Endothelial cell of umbilical vein (primary cell): Measurements from ENCODE around the genes CCDC71, USP4, TCTA and RNF123.

- PRO-cap: unidirectional peak, plus-strand start at chr3:49020779; bidirectional peak, plus-strand start at chr3:49021062, minus-strand start at chr3:49021003
CAGE:
- cytosol, long polyA minus RNA: no peak
- cytosol, long polyA plus RNA: no peak
- long polyA plus RNA: no peak
- nucleus, long polyA minus RNA: no peak
- nucleus, long polyA plus RNA: no peak
These were observed 1.5 kb upstream of the NDUFAF3 start for GRCh38 chr3:49020143-49021154.

GRCh38 chr3:49024632-49025237, 2.8 kb downstream of the NDUFAF3 start:
- PRO-cap: no peak
CAGE:
- cytosol, long polyA minus RNA: no peak
- cytosol, long polyA plus RNA: no peak
- long polyA plus RNA: no peak
- nucleus, long polyA minus RNA: no peak
- nucleus, long polyA plus RNA: no peak

DNA sequence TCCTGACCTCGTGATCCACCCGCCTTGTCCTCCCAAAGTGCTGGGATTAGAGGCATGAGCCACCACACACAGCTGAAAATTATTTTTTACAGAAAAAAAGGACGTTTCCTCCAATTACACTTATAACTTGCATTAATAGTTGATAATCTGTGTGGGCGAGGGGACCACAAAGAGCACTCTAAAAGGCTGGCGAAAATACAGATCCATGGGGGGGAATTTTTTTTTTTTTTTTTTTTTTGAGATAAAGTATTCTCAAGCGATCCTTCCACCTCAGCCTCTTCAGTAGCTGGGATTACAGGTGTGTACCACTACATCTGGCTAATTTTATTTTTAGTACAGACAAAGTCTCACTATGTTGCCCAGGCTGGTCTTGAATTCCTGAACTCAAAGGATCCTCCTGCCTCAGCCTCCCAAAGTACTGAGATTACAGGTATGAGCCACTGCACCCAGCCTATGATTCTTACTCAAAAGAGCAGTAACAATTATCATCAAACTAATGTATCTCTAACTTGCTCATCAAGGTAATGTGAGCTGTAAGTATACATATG, 24.5 kb downstream of the QRICH1 start:
- PRO-cap: no peak
CAGE:
- cytosol, long polyA minus RNA: no peak
- cytosol, long polyA plus RNA: no peak
- long polyA plus RNA: no peak
- nucleus, long polyA minus RNA: no peak
- nucleus, long polyA plus RNA: no peak

DNA sequence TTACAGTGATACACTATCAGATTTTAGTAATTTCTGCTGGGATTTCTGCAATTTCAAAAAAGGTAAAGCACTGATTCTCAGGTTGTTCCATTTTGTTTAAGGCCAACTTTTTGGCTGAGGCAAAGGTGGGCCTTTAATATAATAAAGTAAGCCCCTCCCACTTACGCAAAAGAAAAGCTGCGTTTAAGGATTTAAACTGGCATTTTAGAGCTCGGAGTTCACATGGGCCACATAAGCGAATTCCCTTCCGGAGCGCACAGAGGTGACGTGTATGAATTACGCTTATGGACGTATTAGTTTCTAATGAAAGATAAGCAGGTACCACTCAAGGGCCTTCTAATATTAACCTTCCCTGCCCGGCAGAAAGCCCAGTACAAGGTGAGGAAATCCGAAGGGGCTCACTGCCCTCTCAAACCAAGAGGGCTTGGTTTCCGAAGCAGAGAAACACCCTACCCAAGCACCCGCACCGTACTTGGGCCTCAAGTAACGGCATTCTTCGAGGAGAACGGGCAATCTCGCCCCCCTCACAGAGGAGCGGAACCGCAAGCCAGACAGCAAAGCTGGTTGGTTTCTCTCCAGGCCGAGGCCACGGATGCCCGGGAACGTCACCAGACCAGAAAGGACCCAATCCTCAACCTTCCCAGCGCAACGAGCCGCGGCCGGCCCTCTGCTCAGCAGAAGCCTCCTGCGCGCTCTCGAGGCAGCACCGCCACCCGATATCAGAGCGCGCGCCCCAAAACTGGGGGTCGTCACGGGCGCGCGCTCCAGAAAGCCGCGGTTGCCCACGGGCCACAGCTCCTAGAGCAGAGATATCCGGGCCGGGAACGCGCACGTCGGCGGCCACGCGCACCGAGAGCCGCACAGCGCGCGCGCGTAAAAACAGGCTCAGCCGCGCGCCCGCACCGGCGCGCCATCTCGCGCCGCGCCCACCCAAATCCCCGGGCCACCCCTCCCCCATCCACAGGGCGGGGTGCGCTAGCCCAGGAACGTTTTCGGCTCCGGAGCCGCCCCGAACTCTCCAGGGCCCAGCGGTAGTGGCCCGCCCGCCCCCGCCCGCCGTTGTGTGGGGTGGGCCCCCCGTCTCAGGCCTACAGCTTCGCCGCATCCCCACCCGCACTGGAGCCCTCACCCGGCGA, 720 bp downstream of the QRICH1 start:
- PRO-cap: unidirectional peak, plus-strand start at position 199 of the sequence; bidirectional peak, plus-strand start at position 677 of the sequence, minus-strand start at position 741 of the sequence; bidirectional peak, plus-strand start at position 861 of the sequence, minus-strand start at position 826 of the sequence
CAGE:
- cytosol, long polyA minus RNA: start-site peak on the minus strand centred at position 811 of the sequence, 36 bp wide, 19 reads
- cytosol, long polyA plus RNA: no peak
- long polyA plus RNA: no peak
- nucleus, long polyA minus RNA: start-site peak on the plus strand centred at position 267 of the sequence, 93 bp wide, 6 reads; start-site peak on the minus strand centred at position 820 of the sequence, 31 bp wide, 88 reads
- nucleus, long polyA plus RNA: no peak

- PRO-cap: bidirectional peak, plus-strand start at chr3:49166510, minus-strand start at chr3:49166323
CAGE:
- cytosol, long polyA minus RNA: start-site peak on the minus strand at chr3:49166319-49166323, 11 reads
- cytosol, long polyA plus RNA: no peak
- long polyA plus RNA: start-site peak on the minus strand at chr3:49166312-49166338, 158 and 84 reads in 2 replicates
- nucleus, long polyA minus RNA: start-site peak on the minus strand at chr3:49166310-49166324, 47 reads
- nucleus, long polyA plus RNA: no peak
These were observed at the start of gene CCDC71 for GRCh38 chr3:49166159-49166725. CCDC71 (minus strand) TSS chr3:49166331.

DNA sequence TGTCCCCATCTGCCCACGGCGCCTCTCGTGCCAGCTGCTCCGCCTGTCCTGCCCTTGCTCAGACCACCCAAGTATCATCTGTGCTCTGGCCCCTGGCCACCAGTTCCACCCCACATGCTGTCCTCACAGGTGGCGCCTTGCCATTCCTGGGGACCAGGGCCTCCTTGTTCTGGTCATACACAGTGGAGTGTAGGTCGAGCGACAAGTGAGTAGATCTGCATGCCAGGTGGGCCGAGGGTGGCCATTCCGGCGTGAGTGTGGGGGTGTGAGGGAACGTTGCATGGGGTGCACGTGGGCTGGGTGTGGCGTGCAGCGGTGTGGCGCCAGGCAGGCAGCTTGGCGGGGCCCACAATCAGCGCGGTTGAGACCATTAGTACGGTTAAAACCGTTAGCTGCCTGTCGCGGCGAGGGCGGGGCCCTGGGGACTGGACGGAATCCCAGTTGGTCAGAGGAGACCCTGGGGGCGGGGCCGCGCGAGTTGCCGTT, 352 bp upstream of the IHO1 start:
- PRO-cap: bidirectional peak, plus-strand start outside the sequence, minus-strand start at position 390 of the sequence
CAGE:
- cytosol, long polyA minus RNA: no peak
- cytosol, long polyA plus RNA: no peak
- long polyA plus RNA: no peak
- nucleus, long polyA minus RNA: no peak
- nucleus, long polyA plus RNA: no peak

DNA sequence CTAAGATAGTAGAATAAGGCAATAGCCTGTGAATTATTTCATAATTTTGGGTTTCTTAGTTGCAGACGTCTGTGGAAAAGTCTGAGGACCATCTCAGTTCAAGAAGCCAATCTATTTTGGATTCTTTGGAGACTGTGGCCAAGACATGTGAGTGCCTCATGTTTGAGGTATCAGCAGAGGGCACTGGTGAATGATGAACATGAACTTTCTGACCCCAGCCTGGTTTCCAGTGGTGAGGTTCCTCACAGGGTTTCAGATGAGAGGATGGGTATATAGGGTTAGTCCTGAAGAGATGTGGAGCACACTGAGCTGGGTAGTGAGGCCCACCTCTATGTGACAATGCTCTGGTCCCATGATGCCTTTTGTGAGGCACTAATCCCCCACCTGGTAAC, 32.4 kb downstream of the C3orf62 start:
- PRO-cap: no peak
CAGE:
- cytosol, long polyA minus RNA: no peak
- cytosol, long polyA plus RNA: no peak
- long polyA plus RNA: no peak
- nucleus, long polyA minus RNA: no peak
- nucleus, long polyA plus RNA: no peak

DNA sequence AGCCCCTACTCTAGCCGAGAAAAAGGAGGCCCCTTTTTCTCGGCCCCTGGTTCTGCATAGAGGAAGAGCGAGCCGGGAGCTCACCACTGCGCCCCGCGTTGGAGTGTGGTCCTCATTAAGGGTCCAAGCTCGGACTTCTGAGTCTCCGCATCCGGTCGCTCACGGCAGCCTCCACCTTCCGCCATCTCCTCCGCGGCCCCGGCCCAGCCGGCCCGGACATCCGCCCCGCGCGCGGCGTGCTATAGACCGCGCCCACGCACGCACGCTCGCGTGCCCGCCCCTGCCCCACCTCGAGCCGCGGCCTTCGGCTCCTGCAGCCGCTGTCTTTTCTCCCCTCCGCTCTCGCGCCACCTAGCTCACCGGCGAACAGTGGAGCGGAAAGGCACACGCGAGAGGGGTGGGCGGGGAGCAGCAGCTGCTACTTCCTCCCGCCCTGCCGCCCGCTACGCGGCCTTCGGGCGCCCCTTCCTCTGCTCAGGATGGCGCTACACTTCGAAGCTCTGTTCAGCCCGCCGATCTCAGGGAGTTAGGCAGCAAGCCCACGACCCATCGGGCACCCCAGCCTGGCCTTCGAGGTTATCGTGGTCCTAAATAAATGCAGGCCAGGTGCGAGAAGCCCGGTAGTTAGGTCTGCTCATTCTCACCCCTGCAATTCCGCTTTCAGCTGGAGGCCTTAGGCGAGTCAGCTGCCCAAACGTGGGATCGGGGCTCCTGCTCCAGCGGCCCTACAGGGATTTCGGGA, at the start of gene USP4:
Gene USP4 (minus strand): TSS at position 214 of the 742 bp plus-strand sequence.
- PRO-cap: bidirectional peak, plus-strand start at position 385 of the sequence, minus-strand start at position 195 of the sequence
CAGE:
- cytosol, long polyA minus RNA: start-site peak on the minus strand centred at position 192 of the sequence, 6 bp wide, 130 reads
- cytosol, long polyA plus RNA: start-site peak on the minus strand centred at position 220 of the sequence, 62 bp wide, 140 and 164 reads in 2 replicates
- long polyA plus RNA: start-site peak on the minus strand centred at position 174 of the sequence, 73 bp wide, 443 and 226 reads in 2 replicates; start-site peak on the minus strand centred at position 340 of the sequence, 54 bp wide, 32 and 38 reads in 2 replicates
- nucleus, long polyA minus RNA: start-site peak on the minus strand centred at position 165 of the sequence, 144 bp wide, 686 reads
- nucleus, long polyA plus RNA: start-site peak on the minus strand centred at position 186 of the sequence, 40 bp wide, 222 and 172 reads in 2 replicates; start-site peak on the minus strand centred at position 365 of the sequence, 70 bp wide, 22 and 19 reads in 2 replicates

DNA sequence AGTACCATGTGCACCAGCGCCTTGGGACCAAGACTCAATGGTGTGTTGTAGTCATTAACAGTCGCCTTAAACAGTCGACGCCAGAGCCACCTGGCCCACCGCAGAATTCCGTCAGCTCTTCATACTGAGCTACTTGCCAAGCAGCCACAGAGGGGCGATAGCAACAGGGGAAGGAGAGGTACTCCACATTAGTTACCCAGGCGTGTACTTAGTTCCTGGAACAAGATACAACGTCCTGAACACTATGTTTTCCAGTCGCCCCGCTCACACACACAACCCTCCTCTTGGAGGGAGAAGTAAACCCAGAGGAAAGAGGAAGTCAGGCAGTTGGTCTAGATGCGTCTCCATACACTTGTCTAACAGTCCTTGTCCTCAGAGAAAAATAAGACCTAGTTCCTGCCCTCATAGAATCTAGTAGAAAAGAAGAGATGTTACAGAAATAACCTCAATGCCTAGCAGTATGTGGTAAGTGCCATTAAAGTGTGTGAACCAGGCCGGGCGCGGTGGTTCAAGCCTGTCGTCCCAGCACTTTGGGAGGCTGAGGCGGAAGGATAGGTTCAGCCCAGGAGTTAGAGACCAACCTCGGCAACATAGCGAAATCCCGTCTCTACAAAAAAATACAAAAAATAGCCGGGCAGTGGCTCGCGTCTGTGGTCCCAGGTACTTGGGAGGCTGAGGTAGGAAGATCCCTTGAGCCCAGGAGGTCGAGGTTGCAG, 887 bp upstream of the USP4 start:
- PRO-cap: bidirectional peak, plus-strand start at position 245 of the sequence, minus-strand start at position 39 of the sequence
CAGE:
- cytosol, long polyA minus RNA: no peak
- cytosol, long polyA plus RNA: no peak
- long polyA plus RNA: no peak
- nucleus, long polyA minus RNA: no peak
- nucleus, long polyA plus RNA: no peak

- PRO-cap: no peak
CAGE:
- cytosol, long polyA minus RNA: no peak
- cytosol, long polyA plus RNA: no peak
- long polyA plus RNA: no peak
- nucleus, long polyA minus RNA: no peak
- nucleus, long polyA plus RNA: no peak
These were observed 14.3 kb downstream of the RHOA start for GRCh38 chr3:49397351-49398000.

GRCh38 chr3:49407567-49407920, 4.2 kb downstream of the RHOA start:
- PRO-cap: no peak
CAGE:
- cytosol, long polyA minus RNA: no peak
- cytosol, long polyA plus RNA: no peak
- long polyA plus RNA: no peak
- nucleus, long polyA minus RNA: no peak
- nucleus, long polyA plus RNA: no peak

- PRO-cap: bidirectional peak, plus-strand start at chr3:49412423, minus-strand start at chr3:49412094
CAGE:
- cytosol, long polyA minus RNA: start-site peak on the plus strand at chr3:49412407-49412427, 18 reads
- cytosol, long polyA plus RNA: start-site peak on the plus strand at chr3:49412361-49412423, 597 and 715 reads in 2 replicates
- long polyA plus RNA: start-site peak on the plus strand at chr3:49412393-49412427, 616 and 571 reads in 2 replicates
- nucleus, long polyA minus RNA: start-site peak on the plus strand at chr3:49412358-49412423, 197 reads
- nucleus, long polyA plus RNA: start-site peak on the plus strand at chr3:49412399-49412429, 100 and 123 reads in 2 replicates
These were observed at the start of gene TCTA for GRCh38 chr3:49412142-49412884. TCTA (plus strand) TSS chr3:49412423.

DNA sequence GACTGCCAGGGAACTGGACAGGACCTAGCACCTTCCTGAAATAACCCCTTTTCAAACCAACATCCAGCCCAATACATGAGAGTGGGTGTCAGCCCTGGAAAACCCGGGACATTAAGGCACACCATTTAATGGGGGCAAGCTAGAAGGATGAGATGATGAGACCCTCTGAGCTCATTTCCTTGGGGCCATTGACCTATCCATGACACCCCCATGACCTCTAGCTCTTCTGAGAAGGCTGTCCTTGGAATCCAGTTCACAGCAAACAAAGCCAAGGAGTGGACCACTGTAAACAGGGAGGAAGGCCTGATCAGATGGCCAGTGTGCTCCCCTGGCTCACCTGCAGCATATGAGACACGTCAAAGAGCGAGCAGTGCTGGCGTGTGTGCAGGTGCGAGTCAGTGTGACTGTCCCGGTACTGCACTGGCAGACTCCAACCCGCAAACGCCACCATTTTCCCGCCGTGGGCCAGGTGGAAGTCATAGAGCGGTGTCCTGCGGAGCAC, 455 bp downstream of the AMT start:
- PRO-cap: no peak
CAGE:
- cytosol, long polyA minus RNA: no peak
- cytosol, long polyA plus RNA: no peak
- long polyA plus RNA: no peak
- nucleus, long polyA minus RNA: no peak
- nucleus, long polyA plus RNA: no peak

- PRO-cap: no peak
CAGE:
- cytosol, long polyA minus RNA: no peak
- cytosol, long polyA plus RNA: no peak
- long polyA plus RNA: no peak
- nucleus, long polyA minus RNA: no peak
- nucleus, long polyA plus RNA: no peak
These were observed 30.6 kb downstream of the DAG1 start for GRCh38 chr3:49500688-49501038.

DNA sequence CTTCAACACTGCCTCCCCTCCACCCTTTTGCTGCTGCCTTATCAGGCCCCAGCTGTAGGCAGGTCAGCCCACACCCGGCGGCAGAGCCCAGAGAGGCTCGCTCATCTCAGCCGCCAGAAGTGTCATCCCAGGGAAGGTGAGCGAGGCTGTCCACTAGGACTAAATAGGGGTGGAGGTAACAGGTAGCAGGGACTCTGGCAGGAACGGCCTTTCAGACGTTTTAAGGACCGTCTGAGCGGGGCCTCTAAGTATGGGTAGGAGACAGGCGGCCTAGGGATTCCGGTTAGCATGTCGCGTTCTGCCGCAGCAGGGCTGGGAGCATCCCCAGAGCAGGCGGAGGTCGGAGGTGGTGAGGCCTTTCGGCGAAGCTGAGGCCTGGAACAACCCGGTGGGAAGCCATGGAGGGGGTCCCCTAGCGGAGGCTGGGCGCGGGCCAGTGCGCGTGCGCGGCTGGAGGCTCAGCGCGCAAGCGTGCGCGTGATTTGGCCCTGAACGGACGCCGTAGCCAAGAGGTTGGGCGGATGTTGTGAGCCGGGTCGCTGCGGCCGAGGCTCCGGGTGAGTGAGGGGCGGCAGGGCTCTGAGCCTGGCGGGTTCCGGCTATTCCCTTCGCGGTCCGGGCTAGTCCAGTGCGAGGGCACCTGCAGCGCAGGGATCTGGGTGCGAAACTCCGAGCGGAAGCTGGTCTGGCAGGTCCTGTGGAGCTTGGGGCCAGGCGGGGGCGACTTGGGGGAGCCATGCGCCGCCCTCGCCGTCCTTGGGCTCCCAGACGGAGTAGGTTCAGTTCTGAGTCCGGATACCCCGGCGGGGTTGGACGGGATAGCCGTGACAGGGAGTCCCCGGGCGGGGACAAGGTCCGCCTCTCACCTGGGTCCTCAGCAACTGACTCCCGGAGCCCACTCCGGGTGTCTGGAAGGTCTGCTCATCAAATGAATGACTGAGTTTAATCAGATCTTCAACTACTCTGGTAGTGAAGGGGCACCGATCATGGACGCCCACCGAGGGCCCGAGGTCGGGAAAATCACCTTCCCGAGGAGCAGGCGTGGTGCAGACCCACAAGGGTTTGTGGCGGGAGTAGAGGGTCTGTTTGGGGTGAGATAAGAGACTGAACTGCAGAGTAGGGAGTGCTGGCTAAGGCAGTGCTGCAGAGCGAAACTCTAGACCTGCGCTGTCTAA, at the start of gene RNF123:
Gene RNF123 (plus strand): TSS at position 508 of the 1,175 bp plus-strand sequence.
- PRO-cap: bidirectional peak, plus-strand start at position 508 of the sequence, minus-strand start at position 438 of the sequence
CAGE:
- cytosol, long polyA minus RNA: start-site peak on the plus strand centred at position 510 of the sequence, 7 bp wide, 107 reads
- cytosol, long polyA plus RNA: start-site peak on the plus strand centred at position 516 of the sequence, 57 bp wide, 207 and 155 reads in 2 replicates
- long polyA plus RNA: start-site peak on the plus strand centred at position 508 of the sequence, 9 bp wide, 165 and 181 reads in 2 replicates
- nucleus, long polyA minus RNA: start-site peak on the minus strand centred at position 428 of the sequence, 34 bp wide, 50 reads; start-site peak on the plus strand centred at position 525 of the sequence, 39 bp wide, 1,255 reads
- nucleus, long polyA plus RNA: start-site peak on the plus strand centred at position 524 of the sequence, 41 bp wide, 134 and 398 reads in 2 replicates

DNA sequence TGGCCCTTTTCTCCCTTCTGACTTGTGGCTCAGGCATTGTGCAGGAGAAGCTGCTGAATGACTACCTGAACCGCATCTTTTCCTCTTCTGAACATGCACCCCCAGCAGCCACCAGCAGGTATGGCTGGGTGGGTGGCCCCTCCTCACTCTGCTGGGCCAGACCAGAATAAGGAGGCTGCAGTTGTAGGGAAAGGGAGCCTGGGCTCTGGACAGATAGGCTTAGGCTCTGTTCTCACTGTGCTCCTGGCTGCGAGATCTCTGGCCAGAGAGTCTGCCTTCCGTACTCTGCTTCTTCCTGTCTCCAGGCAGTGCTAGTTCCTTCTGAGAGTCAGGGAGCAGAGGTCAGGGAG, 2.0 kb downstream of the RNF123 start:
- PRO-cap: no peak
CAGE:
- cytosol, long polyA minus RNA: no peak
- cytosol, long polyA plus RNA: no peak
- long polyA plus RNA: no peak
- nucleus, long polyA minus RNA: no peak
- nucleus, long polyA plus RNA: no peak

- PRO-cap: no peak
CAGE:
- cytosol, long polyA minus RNA: no peak
- cytosol, long polyA plus RNA: no peak
- long polyA plus RNA: no peak
- nucleus, long polyA minus RNA: no peak
- nucleus, long polyA plus RNA: no peak
These were observed 1.2 kb upstream of the MON1A start for GRCh38 chr3:49930436-49931571.

GRCh38 chr3:49983229-49984009, 43.5 kb downstream of the RBM6 start:
- PRO-cap: no peak
CAGE:
- cytosol, long polyA minus RNA: no peak
- cytosol, long polyA plus RNA: no peak
- long polyA plus RNA: no peak
- nucleus, long polyA minus RNA: no peak
- nucleus, long polyA plus RNA: no peak

- PRO-cap: no peak
CAGE:
- cytosol, long polyA minus RNA: no peak
- cytosol, long polyA plus RNA: no peak
- long polyA plus RNA: no peak
- nucleus, long polyA minus RNA: no peak
- nucleus, long polyA plus RNA: no peak
These were observed 10.2 kb downstream of the SEMA3F start for GRCh38 chr3:50165196-50165921.

- PRO-cap: no peak
CAGE:
- cytosol, long polyA minus RNA: no peak
- cytosol, long polyA plus RNA: no peak
- long polyA plus RNA: no peak
- nucleus, long polyA minus RNA: no peak
- nucleus, long polyA plus RNA: no peak
These were observed 12.3 kb downstream of the GNAI2 start for GRCh38 chr3:50248244-50248736.